Glomerular endothelial cell (primary cell): ENCODE data around the gene NTPCR.

GRCh38 chr1:231529038-231529412 is 556 bp downstream of the TSNAX start:
- RAMPAGE, long total RNA: no peak

DNA sequence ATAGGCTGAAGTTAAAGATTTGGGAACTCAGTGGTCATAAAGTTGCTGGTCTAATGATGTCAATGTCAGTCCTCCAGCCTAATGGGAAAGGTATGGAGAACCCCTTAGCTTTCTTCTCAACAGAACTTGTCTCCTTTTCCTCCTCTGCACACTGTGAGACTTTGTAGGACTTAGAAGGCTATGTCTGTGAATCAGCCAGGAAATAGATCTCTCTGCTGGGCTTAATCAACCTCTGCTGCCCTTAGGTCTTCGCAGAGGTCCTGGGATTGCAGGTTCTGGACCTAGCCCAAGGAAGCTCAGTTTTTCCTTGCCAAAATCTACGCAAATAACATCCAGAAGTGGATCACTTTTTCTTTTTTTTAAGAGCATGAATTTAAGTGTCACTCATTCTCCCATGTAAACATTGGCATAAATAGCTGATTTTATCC is 24.9 kb upstream of the DISC1 start:
- RAMPAGE, long total RNA: no peak

GRCh38 chr1:231971323-231971881 is 344.8 kb downstream of the DISC1 start:
- RAMPAGE, long total RNA: no peak

DNA sequence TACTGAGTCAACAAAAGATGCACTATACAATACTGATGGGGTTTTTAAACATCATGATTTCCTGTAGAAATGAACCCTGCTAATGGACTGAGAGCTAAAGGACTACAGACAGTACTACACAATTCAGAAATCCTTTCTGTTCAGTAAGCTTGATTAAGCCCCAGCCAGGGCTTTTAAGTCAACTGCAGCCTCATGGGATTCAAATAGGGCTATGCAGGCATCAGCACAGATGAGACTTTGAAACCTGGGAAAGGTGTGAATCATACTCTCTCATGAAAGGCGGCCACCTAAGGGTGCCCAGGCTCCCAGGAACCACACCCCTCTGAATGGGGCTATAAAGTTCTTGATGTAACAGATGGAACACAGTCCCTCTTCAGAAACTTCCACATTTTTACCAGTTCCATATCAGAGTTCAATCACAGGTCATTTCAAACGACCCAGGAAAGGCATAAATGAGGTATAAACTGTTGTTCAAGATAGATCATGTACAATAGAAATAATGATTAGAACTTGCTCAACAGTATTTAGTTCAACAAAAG is 7.5 kb downstream of the SIPA1L2 start:
- RAMPAGE, long total RNA: no peak

DNA sequence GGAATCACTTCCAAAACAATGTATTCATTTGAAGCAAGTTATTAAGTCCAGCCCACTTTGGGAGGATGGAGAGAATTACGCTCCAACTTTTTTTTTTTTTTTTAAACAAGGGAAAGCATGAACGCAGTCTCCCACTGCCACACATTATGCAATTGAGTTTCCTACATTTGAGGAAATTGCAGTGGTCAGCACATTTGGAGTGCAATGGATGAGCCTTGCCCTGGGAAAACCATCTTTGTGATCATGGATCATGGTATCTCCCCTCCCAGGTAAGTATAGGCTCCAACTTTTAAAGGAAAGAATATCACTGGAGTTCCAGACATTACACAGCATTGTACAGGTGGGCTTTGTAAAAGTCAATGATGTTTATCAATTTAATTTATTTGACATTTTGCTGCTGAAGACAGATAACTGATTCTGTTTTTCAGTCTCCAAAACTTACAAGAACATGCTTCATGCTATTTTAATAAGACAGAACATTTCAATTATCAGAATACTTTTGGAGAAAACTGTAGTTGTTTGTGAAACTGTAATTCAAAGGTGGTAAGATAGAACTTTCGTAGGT is 26.8 kb downstream of the MAP10 start:
- RAMPAGE, long total RNA: no peak

GRCh38 chr1:232900895-232901399 is 49.5 kb upstream of the NTPCR start:
- RAMPAGE, long total RNA: no peak

GRCh38 chr1:232949804-232950947 is at the start of gene NTPCR:
Gene NTPCR (plus strand): TSS chr1:232950611.
- RAMPAGE, long total RNA: start-site peak on the plus strand at chr1:232950598-232950646, 154 and 131 reads in 2 replicates

- RAMPAGE, long total RNA: no peak
Observed at GRCh38 chr1:232950952-232951228, 479 bp downstream of the NTPCR start.

- RAMPAGE, long total RNA: no peak
Observed at GRCh38 chr1:233107687-233108517, 157.5 kb downstream of the NTPCR start.

DNA sequence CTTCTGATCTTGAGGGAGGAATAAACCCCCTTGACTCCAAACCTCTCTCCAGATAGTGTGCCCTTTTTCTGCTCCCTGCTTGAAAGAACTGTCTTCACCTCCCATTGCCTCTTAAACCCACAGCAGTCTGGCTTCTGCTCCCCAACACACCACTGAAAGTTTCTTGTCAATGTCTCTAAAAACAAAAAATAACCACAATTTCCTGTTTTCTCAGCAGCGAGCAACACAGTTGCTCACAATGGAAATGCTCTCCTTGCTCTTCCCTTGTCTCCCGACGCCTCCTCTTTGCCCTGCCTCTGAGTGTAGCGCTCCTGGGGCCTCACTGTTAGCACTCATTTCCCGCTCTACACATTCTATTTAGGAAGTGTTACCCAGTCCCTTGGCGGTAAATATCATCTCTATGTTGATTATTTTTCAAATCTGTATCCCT is 13.6 kb downstream of the PCNX2 start:
- RAMPAGE, long total RNA: no peak

- RAMPAGE, long total RNA: no peak
Observed at GRCh38 chr1:233343279-233343651, 15.7 kb downstream of the MAP3K21 start.

- RAMPAGE, long total RNA: no peak
Observed at GRCh38 chr1:233361453-233362239, 34.1 kb downstream of the MAP3K21 start.

- RAMPAGE, long total RNA: no peak
Observed at GRCh38 chr1:233373173-233373864, 45.8 kb downstream of the MAP3K21 start.

GRCh38 chr1:233654599-233655068 is 40.7 kb downstream of the KCNK1 start:
- RAMPAGE, long total RNA: no peak

DNA sequence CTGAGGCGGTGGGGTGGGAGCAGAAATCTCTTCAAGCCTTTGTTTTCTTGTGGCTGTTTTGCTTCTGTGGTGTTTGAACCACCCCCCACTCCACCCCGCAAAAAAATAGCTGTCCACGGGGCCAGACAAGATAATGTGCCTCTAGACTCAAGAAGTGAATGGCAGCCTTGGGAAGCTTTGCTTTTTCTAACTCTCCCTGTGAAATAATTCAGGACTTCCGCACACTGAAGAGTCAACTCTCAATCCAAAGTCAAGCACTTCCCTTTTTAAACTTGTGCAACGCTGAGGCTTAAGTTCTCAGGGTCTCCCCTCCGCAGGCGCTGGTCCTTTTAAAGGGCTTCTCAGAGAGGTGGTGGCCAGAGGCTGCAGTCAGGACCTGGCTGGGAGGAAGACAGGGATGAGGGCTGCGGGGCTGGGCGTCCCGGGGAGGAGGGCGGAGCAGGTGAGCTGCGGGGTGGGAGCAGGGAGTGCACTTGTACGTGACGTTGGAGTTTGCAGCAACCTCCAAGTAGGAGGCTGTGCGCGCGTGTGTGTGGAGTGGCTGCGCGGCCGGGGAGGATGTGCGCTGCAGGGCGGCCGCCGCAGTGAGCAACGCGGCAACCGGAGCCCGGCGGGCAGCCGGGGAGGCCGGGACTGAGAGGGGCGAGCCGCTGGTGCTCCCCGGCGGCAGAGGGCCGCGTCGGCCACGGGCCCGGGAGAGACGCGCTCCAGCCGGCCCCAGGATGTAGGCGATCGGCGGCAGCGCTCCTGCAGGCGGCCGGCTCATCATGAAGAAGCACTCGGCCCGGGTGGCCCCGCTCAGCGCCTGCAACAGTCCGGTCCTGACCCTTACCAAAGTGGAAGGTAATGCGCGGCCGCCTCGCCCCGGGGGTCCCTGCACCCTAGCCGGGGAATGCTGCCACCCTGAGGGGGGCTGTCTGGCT is 159.3 kb upstream of the COA6 start:
- RAMPAGE, long total RNA: no peak

GRCh38 chr1:234373817-234374356 is 631 bp downstream of the COA6 start:
- RAMPAGE, long total RNA: no peak

DNA sequence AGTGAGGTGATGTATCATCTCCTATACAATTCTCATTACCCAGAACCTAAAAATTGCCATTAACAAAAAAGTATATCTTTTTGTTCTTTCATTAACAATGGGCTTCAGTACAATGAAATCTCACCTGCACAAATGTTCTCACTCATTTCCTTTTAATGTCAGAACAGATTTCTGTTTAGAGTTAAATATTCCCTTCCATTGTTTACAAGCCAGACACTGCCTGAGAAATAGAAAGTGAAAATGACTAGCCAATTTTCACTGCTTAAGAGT is 27.4 kb downstream of the COA6 start:
- RAMPAGE, long total RNA: no peak

DNA sequence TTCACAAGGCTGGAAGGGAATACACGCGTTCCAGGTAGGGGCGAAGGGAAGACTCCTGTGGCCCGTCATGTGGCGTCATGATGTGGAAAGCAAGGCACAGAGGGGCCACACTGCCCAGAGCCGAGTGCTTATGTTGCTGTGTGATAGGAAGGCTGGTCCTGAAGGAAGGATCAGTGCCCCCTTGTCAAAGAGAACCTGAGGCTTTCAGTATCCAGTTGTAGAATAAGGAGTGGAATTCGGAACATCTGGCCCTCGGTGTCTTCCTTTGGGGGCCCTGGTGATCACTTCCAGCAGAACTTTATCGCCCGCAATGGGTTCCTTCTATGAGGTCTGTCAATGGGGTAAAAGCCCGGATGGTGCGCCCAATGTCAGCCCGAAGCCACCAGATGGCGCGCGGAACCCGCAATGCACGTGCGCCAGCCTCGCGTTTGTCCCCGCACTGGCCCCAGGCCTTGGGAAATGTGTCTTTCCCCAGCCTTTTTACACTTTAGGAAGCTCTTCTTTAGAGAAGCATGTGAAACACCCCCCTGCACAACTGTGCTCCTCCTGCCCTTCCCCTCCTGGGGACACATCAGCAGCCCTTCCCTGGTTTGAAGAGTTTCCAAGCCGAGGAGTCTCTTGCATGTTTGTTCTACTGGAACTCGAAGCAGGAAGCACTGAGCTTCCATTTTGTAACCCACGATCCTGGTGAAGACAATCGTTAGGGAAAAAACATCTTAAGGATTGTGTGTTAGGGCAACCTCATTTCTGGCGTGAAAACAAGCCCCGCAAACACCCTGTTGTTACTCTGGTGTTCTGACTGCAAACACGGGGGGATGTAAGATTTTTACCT is 20.1 kb upstream of the TARBP1 start:
- RAMPAGE, long total RNA: no peak

GRCh38 chr1:234502559-234503209 is 23.7 kb upstream of the TARBP1 start:
- RAMPAGE, long total RNA: no peak

- RAMPAGE, long total RNA: no peak
Observed at GRCh38 chr1:234509438-234509648, 30.4 kb upstream of the TARBP1 start.